Mammary microvascular endothelial cell (primary cell): ENCODE measurements around a stretch of chr4.

DNA sequence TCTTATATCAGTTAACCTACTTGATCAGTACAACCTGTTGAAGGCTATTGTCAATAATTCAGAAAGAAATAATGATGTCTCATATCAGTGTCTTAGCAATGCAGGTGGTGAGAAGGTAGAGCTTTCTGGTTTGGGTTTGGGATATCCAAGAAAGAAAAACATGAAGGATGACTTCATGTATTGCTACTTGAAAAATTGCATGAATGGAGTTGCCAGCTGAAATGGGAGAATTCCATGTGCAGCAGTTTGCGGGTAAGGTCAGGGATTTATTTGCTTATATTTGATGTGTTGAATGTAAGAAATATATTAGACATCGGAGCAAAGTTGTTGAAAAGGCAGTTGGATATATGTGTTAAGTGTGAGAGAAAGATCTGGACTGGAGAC is 552.5 kb upstream of the LCORL start:
- RAMPAGE, long total RNA = no peak

DNA sequence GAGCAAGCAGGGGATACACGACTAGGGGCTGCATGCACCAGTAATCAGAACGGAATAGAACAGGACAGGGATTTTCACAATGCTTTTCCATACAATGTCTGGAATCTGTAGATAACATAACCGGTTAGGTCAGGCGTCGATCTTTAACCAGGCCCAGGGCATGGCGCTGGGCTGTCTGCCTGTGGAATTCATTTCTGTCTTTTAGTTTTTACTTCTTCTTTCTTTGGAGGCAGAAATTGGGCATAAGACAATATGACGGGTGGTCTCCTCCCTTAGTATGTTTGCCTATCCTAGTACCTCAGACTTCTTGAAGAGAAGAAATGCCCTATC is 666.8 kb upstream of the LCORL start:
- RAMPAGE, long total RNA = no peak

DNA sequence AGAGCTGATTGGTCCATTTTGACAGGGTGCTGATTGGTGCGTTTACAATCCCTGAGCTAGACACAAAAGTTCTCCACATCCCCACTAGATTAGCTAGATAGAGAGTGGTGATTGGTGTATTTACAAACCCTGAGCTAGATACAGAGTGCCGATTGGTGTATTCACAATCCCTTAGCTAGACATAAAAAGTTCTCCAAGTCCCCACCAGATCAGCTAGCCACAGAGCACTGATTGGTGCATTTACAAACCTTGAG is 73.2 kb upstream of the SLIT2 start:
- RAMPAGE, long total RNA = no peak

DNA sequence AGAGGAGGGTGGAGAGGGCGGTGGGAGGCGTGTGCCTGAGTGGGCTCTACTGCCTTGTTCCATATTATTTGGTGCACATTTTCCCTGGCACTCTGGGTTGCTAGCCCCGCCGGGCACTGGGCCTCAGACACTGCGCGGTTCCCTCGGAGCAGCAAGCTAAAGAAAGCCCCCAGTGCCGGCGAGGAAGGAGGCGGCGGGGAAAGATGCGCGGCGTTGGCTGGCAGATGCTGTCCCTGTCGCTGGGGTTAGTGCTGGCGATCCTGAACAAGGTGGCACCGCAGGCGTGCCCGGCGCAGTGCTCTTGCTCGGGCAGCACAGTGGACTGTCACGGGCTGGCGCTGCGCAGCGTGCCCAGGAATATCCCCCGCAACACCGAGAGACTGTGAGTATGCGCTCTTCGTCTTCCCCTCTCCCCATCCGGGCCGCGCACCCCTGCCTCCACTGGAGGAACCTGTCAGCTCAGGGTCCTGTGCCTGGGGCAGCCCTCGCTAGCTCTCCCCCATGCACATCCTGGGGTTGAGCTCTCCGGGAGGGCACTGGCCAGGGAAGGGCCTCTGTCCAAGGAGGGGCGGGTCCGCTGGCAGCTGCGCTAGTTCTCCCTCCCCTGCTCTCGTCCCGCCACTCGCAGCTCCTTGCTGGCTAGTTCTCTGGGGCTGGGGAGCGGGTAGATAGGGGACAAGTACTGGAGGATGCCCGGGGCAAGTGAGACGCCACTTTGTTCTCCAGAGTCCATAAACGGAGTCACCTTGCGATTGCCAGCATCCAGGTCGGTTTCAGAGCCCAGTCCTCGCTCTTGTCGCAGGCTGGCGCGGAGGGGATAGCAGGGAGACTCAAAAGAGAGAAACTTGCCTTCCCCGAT is 2.1 kb downstream of the SLIT2 start:
- RAMPAGE, long total RNA = no peak

DNA sequence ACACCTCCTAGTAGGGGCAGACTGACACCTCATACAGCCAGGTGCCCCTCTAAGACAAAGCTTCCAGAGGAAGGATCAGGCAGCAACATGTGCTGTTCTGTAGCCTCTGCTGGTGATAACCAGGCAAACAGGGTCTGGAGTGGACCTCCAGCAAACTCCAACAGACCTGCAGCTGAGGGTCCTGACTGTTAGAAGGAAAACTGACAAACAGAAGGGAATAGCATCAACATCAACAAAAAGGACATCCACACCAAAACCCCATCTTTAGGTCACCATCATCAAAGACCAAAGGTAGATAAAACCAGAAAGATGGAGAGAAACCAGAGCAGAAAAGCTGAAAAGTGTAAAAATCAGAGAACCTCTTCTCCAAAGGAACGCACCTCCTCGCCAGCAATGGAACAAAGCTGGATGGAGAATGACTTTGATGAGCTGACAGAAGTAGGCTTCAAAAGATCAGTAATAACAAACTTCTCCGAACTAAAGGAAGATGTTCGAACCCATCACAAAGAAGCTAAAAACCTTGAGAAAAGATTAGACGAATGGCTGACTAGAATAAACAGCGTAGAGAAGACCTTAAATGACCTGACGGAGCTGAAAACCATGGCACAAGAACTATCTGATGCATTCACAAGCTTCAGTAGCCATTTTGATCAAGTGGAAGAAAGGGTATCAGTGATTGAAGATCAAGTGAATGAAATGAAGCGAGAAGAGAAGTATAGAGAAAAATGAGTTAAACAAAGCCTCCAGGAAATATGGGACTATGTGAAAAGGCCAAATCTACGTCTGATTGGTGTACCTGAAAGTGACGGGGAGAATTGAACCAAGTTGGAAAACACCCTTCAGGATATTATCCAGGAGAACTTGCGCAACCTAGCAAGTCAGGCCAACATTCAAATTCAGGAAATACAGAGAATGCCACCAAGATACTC is 39.3 kb downstream of the PACRGL start:
- RAMPAGE, long total RNA = no peak

GRCh38 chr4:22395263-22396006 is 120.4 kb downstream of the ADGRA3 start:
- RAMPAGE, long total RNA = no peak

DNA sequence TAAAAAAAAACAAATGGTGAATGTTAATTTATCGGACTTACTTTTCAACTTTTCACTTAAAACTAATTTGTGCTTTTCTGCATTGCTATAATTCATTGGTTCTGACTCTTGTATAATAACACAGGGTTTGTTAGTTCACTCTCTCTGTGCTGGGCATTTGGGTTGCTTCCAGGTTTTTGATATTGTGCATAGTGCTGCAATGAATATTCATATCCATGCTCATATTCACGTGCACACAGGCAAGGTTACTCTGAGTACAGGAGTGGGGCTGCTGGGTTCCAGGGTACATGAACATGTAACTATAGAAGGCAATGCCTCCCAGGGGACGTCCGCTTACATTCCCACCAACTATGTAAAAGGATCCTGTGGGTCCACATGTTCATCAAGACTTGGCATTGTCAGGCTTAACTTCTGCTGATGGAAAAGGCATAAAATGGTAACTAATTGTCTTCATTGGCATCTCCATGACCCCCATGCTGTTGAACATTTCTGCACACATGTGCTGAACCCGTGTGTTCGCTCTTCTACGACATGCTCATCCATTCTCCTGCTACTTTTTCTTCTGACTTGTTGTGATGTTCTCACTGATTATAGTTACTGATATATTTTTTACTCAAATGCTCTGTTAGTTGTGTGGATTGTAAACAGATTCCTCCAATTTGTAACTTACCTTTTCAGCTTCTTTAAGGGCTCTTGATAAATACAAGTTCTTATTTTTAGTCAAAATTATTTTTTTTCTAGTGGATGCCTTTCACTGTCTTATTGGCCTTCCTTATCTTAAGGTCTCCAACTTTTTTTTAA is 117.0 kb downstream of the ADGRA3 start:
- RAMPAGE, long total RNA = no peak

DNA sequence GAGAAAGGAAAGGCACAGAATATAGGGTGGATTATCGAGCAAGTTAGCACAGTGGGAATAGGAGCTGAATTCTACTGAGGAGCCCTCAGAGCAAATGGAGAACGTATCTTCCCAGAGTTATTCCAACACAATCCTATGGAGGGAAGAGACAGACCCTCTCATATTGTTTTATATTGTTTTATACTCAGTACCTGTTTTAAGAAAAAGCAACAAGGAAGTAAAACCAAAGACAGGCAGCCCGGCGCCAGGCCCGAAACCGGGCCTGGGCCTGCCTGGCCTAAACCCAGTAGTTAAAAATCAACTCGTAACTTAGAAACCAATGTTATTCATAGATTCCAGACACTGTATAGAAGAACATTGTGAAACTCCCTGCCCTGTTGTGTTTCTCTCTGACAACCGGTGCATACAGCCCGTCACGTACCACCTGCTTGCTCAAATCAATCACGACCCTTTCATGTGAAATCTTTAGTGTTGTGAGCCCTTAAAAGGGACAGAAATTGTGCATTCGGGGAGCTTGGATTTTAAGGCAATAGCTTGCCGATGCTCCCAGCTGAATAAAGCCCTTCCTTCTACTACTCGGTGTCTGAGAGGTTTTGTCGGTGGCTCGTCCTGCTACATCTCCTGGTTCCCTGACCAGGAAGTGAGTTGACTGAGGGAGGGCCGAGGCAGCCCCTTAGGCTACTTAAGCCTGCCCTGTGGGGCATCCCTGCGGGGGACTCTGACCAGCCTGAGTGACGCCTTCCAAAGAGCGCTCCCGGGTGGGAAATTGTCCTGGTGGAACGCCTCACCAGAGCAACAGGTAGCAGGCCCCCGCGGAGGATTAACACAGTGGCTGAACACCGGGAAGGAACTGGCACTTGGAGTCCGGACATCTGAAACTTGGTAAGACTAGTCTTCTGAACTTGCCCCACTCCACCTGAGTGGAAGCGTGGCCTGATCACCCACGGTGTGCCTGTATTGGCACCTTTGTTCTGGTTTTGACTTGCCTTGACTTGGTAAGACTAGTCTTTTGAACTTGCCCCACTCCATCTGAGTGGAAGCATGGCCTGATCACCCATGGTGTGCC is 83.6 kb upstream of the ADGRA3 start:
- RAMPAGE, long total RNA = no peak

DNA sequence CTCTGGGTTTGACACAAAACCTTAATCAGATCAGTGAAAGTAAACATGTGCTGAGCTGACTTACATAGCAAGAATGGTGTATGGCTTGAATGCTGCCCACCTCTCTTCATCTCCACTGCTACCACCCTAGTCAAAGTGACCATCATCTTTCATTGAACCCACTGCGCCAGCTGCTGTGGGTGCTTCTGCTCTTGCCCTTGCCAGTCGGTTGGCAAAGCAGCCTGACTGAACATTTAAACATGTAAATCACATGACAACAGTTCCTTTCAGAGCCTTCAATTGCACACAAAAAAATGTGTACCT is 360.2 kb upstream of the ADGRA3 start:
- RAMPAGE, long total RNA = no peak

DNA sequence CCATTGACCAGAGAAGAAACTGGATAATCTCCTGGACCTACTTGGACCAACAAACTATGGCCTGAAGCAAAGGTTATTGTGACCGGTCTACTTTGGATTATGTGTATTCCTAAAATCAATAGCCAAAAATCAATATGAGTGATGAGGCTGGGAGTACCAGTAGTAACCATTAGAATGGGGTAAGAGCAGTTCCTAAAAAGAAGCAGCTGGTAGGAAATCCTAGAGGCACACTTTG is 249.3 kb downstream of the PPARGC1A start:
- RAMPAGE, long total RNA = no peak

GRCh38 chr4:23718096-23718382 is 171.8 kb downstream of the PPARGC1A start:
- RAMPAGE, long total RNA = no peak

- RAMPAGE, long total RNA = no peak
Observed at GRCh38 chr4:23820719-23821276, 69.0 kb downstream of the PPARGC1A start.

DNA sequence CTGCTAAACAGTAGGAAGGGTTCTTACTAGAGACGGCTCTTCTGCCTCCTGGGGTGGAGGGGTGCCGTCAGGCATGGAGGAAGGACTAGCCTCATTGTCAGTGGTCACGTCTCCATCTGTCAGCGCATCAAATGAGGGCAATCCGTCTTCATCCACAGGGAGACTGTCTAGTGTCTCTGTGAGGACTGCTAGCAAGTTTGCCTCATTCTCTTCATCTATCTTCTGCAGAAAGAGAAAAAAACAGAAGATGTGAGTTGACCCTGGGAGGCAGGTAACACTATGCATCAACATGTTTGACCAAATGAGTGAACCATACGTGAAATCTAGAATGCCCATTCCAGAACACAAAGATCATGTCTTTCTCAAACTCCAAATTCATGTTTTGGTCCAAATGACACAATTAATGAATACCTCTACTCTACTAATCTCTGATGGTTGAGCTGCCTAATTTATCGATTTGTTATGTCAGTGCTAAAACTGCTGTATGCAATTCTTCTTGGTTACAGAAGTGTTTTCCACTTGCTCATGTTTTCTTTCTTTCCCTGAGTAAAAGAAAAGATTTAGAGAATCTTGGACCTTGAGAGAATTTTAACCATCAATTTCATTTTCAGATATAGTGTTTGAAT is 58.2 kb downstream of the PPARGC1A start:
- RAMPAGE, long total RNA = no peak

- RAMPAGE, long total RNA = no peak
Observed at GRCh38 chr4:23882031-23882539, 7.8 kb downstream of the PPARGC1A start.

DNA sequence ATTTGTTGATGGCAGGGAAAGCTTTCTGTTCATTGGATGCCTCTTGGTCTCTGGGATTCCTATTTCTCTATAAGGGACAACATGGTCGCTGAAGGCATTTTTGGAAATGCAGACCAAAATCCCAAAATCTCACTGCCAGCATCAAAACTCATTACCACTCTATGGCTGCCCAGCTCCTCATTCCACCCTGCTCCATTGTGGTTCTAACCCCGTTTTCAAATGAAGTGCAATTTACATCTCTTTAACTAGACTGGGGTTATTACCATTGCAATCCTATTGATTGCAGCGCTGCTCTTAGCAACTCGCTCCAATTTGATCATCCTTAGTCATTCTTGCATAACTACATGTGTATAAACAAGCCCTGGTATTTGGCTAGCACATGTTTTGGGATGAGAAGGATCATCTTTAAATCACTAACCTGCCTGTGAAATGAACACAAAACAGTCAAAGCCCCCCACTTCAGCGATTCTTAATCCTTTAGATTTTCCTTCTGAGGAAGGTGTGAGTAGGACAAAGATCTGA is 340.1 kb upstream of the PPARGC1A start:
- RAMPAGE, long total RNA = no peak

- RAMPAGE, long total RNA = no peak
Observed at GRCh38 chr4:24597834-24598517, 13.6 kb upstream of the DHX15 start.

- RAMPAGE, long total RNA = no peak
Observed at GRCh38 chr4:24799762-24800334, 4.5 kb downstream of the SOD3 start.

DNA sequence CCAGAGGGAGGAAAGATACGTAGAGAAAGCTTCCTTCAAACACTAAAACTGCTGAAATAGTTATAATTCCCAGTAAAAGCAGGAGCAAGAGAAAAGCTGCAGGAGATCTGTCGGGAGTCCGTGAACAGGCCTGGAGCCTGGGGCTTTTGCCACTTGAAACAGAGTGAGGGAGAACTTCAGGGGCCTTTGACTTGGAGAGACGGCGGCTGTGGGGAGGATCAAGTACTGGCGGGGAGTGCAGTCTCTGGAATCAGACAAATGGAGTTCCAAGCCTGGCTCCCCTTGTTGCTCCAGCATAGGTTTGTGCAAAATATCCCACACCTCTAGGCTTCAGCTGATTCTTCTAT is 11.4 kb upstream of the SEPSECS start:
- RAMPAGE, long total RNA = no peak

DNA sequence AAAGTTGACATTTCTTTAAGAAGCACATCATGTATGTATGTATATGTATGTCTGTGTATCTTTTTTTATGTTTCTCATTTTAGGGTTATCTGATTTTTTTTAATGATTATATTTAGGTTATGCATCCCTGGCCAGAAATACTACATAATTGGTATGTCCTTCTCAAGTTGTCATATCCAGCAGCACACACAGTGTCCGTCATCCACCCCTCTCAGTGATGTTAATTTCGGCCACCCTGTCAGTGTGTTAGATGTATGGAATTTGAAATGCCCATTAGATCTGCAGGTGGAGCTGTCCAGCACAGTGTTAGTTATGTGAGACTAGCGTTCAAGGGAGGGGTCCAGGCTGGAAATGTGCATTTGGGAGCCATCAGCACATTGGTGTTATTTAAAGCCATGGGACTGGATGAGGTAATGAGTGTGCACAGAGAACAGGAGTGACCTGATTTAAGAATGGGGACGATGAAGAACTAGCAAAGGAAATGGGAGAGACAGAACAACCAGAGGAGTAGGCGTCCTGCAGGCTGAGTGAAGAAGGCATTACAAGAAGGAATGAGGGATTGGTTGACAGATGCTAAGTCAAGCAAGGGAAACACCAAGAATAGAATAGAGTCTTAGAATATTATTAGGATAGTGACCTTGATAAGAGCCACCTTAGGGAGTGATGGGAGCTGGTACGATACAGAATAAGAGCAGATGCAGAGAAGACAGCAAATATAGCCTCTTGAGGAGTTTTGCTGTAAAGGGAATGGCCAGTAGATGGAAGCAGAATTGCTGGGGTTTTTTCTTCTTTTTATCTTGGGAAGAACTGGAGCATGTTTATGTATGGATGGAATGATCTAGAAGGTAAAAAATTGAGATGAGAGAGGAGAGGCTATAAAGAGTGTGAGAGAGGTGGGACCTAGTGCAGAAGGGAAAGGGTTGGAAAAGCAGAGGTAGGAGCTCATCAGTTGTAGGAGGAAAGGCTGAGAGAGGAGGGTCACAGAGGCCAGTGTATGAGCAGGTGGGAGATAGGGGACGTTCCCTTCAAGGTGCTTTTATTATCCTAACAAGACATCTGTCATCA is 22.7 kb downstream of the ANAPC4 start:
- RAMPAGE, long total RNA = no peak

DNA sequence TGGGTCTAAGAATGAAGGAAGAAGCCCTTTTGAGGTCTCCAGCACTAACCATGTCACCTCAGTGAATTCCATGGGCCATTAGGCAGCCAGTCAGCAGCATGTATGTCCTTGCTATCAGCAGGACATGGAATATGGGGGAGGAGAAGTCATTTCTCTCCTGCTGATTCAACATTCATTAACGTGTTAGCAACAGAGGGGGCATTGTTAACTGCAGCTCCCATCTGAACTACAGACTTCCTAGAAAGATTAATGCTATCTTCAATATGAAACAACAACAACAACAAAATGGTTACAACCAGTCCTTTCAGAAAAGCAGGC is 120.4 kb upstream of the SLC34A2 start:
- RAMPAGE, long total RNA = no peak